UCH-1 (cell line): Measurements from ENCODE around the genes AAGAB and MAP2K5.

DNA sequence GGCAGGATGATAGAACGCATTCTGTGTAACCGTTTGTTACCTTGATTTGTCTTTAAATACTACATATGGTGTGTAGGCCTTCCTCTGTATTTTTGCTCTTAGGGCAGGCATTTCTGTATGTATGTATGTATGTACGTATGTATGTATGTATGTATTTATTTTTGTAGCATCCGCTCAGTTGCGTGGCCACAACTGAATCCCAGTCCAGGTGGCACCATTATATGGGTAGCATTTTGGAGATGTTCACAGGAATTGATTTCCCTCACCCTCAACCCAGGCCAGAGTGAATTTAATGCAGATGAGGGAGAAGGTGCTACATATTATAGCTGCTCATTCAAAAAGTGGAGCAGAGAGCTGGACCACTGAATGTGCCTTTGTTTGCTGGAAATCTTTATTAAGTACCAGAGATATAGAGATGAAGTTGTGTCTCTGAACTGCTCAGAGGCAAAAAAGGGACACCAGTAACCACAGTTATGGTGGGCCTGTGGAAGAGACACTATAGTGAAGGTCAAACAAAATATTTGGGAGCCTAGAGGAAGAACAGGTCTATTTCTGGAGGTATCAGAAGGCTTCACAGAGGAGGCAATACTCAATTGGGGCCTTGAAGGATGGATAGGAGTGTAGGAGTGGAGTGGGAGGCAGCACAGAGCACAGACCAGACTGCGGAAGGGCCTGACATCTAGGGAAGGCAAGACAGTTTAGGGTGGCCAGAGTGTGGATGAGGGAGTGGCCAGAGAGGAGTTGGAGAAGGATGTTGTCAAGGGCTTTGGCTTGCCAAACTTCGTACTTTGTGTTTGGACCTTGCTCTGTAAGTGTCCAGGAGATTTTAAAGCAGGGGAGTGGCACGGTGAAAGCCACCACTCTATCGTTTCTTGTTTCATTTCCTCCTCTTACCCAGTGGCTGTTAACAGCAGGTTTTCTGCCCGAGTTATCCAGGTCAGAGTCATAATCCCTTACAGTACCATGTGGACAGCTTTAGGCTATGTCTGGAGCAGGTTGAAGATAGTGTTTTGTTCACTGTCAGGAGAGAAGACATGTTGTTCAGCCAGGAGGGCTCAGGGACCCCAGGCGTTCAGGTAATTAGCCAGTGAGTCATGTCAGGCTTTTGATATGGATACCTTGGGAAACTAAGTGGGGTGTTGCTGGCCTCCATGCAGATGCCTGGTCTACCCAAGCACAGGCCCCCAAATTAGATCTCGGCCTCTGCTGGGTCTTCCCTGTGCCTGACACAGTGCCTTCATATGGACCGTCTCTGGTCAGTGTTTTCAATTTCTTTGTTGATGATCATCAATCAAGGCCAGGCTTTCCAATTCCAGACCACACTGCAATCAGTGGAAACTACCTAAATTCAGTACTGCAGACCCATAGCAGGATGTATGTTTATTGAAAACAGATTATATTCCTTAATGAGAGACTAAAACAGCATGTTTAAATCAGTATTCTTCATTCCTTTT lies 12.2 kb downstream of the SMAD3 start:
- RRBS, result no CpG with 5 or more reads among the region's 13 CpGs

DNA sequence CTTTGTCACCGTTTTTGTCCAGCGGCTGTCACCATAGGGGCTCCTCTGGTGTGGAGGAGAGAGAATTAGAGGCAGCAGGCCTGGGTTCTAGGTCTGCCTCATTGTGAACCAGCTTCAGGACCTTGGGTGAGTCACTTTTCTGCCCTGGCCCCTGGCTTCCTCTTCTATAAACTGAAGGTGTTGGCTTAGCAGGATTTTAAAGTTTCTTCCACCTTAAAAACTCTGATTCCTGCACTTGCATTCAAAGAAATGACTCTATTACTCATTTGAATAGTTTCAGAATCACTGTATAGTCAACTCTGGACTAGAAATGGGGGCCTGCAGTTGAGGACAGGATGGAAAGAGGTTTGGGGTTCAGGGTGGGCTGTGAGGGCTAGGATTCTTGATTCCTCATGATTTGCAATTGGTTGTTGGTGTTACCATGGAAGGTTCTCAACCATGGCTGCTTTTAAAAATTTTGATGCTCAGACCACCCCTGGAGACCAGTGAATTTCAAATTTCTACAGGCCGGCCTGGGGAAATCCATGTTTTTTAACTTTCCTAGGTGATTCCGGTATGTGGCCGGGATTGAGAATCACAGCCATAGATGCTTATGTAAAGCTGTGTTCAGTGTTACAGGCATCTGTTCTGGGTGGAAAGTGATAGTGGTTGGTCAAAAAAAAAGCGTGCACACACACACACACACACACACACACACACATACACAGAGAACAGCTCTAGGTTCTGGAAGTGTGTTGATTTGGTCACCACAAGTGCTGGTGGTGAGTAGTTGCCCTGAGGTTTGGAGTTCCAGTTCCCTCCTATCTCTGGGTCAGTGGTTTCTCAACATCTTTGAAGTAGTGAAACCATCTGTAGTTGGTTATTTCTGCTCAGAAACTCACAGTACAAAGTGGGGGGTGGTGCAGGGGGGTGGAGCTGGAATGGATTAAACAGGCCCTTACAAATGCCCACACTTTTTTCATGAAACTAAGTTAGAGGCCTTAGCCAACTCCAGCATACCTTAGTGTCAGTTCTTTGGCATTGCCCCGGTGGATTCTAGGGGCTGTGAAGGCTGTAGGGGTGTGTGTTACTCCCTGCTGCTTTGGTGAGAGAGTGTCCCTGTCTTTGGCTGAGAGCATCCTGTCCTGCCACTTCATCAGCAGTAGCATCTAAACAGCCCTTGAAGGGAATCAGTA lies 20.2 kb downstream of the SMAD3 start:
- RRBS, result no CpG with 5 or more reads among the region's 7 CpGs

DNA sequence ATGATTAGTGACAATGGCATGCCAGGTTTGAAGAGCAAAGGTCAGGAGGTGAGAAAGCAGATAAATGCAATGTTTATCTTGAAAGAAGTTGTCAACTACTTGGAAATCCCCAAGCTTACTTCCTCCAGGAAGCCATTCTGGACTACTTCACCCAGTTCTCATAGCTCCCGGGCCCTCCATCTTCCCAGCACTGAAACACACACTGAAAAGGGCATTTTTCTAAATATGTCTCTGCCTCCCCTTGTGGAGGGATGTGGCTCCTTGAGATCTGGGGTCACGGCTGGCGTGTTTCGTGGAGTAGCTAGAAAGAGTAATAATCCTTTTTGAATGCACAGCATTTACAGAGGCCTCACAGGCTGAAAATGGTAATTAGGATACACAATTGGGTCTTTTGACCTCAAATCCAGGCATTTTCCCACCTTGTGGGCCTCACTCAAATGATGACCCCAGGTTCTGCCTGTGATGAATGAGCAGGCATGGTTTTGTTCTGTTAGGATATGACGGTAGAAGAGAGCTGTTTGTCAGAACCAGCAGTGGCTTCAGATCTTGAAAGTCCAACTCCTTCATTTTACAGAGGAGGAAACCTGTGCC lies 51.6 kb downstream of the SMAD3 start:
- RRBS, result no CpG with 5 or more reads among the region's 5 CpGs

GRCh38 chr15:67130829-67131373 lies 65.5 kb downstream of the SMAD3 start:
- RRBS, result no CpG with 5 or more reads among the region's 10 CpGs

- RRBS, result no CpG with 5 or more reads among the region's 7 CpGs
Observed at GRCh38 chr15:67147388-67148050, 82.1 kb downstream of the SMAD3 start.

GRCh38 chr15:67171148-67171937 lies 83.1 kb downstream of the AAGAB start:
- RRBS, result 100% methylated on average over 1 of the region's 9 CpGs

- RRBS, result no CpG with 5 or more reads among the region's 9 CpGs
Observed at GRCh38 chr15:67172455-67172998, 81.9 kb downstream of the AAGAB start.

DNA sequence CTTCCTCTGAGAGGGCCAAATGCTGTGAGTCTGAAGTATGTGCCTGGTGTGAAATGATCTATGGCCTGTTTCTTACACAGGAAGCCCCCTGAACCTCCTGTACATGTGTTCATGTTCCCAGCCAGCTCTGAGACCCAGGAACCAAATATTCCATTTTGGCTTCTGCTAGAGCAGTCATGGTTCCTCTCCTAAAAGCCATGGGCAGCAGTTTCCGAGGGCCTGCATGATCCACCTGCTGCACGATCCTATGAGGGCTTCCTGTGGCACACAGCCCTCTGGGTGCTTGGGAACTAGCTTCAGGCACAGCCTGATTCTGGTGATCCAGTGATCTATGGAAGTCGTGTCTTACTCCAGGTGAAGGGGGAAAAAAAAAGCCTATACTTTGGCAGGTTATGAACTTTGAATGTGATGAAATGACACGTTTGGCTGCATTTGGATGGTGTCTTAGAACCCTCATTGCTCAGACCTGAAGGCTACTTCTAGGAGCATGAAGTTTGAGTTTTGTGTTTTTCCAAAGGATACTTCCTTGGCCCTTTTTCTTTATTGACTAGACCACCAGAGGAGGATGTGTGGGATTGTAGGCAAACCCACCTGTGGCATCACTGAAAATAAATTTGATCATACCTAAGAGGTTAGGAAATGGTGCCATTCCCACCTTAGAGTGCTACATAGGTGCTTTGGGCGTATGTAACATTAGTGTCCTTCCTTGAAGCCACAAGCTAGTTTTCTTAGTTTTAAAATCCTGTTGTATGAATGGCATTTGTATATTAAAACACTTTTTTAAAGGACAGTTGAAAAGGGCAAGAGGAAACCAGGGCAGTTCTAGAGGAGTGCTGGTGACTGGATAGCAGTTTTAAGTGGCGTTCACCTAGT lies 61.8 kb downstream of the AAGAB start:
- RRBS, result no CpG with 5 or more reads among the region's 6 CpGs

- RRBS, result 4% methylated on average over 16 of the region's 82 CpGs
Observed at GRCh38 chr15:67254111-67255242, at the start of gene AAGAB. TSS of gene AAGAB (minus strand) at chr15:67254661.

- RRBS, result 3% methylated on average over 24 of the region's 89 CpGs
Observed at GRCh38 chr15:67542502-67543651, at the start of gene MAP2K5. TSS of gene MAP2K5 (plus strand) at chr15:67542703.

DNA sequence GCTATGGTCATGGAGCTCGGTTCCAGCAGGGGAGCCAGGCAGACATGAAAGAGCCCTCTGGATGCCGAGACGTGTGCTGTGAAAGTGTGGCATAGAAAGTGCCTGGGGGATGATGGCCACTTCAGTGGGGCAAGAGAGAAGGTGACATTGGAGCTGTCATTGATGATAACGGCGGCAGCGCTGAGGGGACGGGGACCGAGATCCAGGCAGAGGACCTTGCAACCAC lies 15.8 kb downstream of the SKOR1 start:
- RRBS, result no CpG with 5 or more reads among the region's 8 CpGs

DNA sequence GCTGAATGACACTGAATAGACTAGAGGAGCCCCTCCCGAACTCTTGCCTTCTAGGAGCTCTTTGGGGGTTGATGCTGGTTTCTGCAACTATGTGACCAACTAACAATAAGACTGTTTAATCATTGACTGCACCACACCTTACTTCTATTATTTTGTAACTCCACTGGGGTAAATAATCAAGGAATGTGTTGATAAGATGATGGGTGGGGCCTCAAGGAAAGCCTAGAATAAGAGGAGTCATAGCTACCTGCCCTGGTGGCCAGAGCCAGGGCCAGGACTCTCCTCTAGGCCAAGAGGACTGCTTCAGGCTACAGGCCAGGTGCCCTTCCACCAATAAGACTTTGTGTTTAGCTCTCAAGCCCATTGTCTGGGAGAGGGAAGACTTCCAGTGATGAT lies 41.2 kb upstream of the PIAS1 start:
- RRBS, result no CpG with 5 or more reads among the region's 1 CpG

GRCh38 chr15:68045967-68046388 lies 8.1 kb upstream of the PIAS1 start:
- RRBS, result no CpG with 5 or more reads among the region's 5 CpGs

- RRBS, result 3% methylated on average over 20 of the region's 31 CpGs
Observed at GRCh38 chr15:68054682-68055141, 597 bp downstream of the PIAS1 start.

- RRBS, result no CpG with 5 or more reads among the region's 11 CpGs
Observed at GRCh38 chr15:68279740-68280807, 2.5 kb downstream of the FEM1B start.

DNA sequence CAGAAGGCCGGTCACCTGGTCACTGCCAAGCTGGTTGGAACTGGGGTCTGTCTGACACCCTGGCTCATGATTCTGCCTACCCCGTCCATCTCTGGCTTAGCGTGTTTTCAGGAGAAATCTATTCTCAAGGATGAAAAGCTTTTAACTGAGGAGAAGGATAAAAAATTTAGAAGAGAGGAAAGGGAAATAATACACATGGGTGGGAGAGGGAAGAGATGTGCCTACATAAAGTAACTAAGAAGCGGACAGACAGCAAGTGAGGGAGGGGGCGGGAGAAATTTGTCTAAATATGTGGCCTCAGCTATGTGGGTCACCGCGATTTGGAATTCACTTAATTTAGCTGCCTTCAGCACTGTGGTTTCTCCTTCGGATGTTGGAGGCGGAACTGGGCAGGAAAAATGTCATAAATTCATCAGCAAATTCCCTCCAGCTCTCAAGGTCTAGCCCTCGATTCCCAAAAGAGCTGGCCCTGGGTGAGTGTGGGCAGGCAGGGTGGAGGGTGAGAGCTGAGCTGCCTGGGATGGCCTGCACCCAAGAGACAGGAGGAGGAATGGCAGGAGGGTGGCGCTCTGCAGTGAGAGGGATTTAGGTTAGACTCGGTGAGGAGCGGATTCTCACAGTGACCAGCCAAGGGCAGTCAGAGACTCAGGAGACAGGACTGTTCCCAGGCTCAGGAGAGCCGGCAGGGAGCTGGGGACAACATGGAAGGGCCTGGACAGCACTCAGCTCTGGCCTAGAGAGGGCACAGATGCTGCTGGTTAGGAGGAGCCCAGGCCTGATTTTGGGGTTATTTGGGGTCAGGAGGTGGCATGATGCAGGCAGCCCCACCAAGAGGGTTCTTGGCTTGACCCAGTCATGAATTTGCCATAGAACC lies 57.1 kb downstream of the FEM1B start:
- RRBS, result no CpG with 5 or more reads among the region's 14 CpGs

GRCh38 chr15:68421880-68422131 lies 10.2 kb downstream of the ITGA11 start:
- RRBS, result no CpG with 5 or more reads among the region's 4 CpGs

- RRBS, result no CpG with 5 or more reads among the region's 3 CpGs
Observed at GRCh38 chr15:68512675-68512892, 66.2 kb upstream of the CORO2B start.

- RRBS, result no CpG with 5 or more reads among the region's 5 CpGs
Observed at GRCh38 chr15:68602025-68602351, 23.2 kb downstream of the CORO2B start.

DNA sequence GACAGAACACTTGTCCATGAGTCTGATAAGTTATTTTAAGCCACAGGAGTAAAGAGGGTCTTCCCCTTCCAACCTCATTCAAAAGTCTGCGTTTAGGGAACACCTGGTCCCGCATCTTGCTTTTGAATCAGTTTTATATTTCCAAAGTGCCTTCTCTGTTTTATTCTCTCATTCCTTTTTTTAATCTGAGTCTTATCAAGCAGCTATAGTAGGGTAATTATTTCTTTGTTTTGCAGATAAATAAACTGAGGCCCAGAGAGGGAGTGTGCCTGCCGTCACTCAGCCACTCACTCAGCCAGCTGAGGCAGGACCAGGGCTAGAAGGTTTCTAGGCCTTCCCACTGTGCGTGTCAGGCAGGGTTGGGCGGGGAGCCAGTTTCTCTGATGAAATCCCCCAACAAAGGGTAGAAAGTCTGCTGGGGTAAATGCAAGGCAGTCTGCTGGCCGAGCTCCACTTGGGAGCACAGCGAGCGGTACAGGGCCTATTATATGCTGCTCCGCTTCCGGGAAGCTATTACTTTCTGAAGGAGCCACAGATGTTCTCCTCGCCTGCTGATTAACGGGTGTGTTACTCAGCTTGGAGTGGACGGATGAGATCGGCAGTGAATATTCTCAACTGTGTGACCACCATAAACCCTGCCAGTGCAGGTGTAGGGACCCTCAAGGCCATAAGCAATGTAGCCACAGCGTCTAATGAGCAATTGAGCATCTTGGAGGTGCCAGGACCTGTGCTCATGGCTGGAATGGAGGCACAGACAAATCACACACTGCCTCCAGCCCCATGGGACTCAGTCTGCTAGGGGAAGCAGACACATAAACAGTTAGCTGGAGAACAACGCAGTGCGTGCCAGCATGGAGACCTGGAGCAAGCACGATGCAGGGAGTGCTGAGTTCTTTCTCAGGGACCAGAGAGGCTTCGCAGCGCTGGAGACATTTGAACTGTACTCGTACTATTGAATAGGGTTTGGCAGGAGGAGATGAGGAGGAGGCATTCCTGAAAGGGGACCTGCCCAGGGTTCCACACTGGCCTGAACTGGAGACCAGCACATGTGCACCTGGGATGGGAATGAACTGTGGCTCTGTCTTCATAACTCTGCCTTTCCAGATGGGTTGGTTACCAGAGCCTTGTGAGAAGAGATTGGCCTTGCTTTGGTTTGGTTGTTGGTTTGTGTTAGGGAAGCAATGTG lies 42.1 kb downstream of the CORO2B start:
- RRBS, result no CpG with 5 or more reads among the region's 21 CpGs